ENCODE measurements around a stretch of chrX.

GRCh38 chrX:68094704-68095302, 338.5 kb downstream of the OPHN1 start:
- PRO-cap = no peak

DNA sequence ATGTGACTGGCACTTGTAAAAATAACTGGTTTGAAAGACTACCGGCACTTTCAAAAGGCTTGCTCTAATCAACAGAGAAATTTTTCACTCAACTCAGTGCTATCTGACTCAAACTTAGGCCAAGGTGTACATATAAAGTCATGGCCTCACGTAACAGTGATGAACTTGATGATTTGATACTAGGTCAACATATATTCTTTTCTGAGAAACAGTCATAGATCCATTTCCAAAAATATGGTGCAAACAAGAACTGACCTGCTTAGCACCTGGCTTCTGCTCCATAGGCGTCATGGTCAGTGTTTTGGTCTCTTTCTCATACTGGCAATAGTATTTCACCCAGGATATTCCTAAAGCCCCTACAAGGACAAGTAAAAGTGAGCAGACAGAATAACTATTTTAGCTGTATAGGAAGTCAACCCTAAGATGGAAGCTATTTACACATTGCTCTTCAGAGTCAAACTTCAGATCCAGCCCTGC, 226.9 kb downstream of the OPHN1 start:
- PRO-cap = no peak

GRCh38 chrX:68298909-68299294, 134.4 kb downstream of the OPHN1 start:
- PRO-cap = no peak

- PRO-cap = no peak
Measured at GRCh38 chrX:68488553-68488871, 10.3 kb upstream of the YIPF6 start.

GRCh38 chrX:68841277-68842190, 12.7 kb downstream of the EFNB1 start:
- PRO-cap = no peak

DNA sequence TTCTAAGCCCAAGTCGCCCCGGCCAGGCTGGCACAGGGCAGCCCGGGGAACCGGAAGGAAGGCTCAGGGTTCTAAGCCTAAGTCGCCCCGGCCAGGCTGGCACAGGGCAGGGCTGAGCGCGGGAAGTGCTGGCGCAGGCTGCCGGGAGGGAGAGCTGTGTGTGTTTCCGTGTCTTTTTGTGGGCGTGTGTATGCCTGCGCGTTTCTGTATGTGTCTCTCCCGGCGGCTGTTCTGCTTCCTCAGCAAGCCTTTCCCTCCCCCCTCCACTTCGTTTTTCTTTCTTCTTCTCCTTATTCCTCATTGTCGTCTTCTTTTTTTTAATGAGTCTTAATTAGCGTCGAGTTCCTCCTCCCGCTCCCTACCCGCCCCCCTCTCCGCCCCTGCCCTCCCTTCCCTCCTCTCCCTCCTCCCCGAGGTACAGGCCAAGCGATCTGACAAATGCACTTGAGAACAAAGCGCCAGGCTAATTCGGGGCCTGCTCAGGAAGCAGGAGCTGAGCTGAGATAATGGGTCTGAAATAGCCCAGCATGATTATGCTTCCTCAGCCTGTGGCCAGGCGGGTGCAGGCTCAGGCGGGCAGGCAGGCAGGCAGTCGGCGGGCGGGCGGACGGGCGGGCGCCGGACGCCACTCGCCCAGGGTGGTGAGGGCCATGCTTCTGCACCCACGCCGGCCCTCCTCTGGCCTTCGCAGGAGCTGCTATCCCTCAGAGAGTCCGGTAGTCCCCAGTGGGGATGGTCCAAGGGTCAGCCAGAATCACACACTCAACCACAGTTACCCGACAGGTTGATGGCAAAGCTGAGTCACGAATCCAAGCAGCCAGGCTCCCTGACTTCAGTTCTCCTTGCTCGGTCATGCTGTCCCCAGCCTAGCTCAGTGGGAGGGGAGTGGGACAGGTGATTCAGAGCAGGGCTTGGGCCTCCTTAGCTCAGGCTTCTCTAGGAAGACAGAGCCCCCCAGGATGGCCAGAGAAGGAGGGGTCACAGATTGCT, 66.1 kb downstream of the EFNB1 start:
- PRO-cap = no peak

DNA sequence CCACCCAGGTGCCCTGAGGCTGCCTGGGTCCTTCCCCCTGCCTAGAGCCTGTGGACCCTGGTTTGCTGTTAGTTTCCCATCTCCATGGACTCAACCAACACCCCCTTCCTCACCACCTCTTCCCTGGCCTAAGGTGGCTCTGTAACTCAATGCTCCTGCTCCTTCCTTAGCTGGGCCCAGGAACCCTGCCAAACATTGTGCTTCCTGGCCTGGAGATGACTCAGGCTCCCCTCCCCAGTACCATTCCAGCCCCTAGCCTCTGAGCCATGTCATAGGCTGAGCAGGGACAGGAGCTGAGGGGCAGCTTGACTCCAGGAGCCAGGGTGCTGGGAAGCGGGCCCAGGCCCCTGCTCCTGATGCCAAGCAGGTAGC, 100.7 kb downstream of the EFNB1 start:
- PRO-cap = no peak

DNA sequence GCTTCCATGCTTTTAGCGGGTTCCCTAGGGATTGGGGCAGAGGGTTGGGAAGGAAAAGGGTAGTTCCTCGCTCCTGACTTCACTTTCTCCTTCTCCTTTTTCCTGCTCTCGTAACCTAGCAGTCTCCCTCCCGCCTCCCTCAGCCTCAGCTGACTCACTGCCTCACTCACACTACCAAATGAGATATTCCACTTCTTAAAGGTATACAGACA, 3.1 kb downstream of the NALF2 start:
- PRO-cap = no peak

DNA sequence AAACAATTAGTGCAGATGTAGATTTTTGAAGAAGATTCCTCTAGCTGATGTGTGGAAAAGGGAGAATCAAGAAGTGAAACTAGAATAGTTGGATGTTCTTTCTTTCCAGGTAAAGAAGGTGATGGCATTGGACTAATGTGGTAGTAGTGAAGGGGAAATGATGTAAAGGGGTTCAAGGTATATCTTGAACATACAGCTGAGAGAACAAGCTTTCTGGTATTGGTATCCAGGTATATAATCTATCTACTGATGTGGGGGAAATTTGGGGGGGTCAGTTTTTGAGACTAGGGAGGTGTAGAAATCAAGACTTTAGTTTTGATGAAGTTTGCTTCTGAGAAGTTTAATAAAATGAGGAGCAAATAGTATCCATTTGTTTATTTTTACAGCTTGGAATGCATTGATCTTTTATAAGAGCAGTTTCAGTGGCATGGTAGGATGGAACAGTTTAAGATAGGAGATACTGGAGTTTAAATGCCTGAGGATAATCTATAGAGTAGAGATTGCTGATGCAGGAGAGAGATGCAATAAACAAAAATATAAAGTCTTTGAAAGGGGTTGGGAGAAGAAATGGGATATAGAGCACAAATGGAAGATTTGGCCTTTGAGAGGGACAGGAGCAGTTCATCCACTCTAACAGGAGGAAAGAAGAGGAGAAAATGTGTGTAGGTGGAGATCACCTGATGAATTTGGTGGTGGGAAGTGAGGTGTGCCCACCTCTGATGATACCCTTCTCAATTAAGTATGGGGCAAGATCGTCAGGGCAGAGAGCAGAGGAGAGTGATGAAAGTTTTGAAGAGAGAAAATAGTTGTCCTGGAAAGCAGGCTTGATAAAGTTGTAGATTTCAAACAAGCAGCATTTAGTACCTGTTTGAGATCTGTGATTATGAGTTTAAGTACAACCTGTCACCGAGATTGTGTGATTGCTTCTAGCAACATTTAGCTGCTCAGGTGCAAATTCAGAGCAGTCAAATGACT, 35.6 kb downstream of the EDA start:
- PRO-cap = no peak

DNA sequence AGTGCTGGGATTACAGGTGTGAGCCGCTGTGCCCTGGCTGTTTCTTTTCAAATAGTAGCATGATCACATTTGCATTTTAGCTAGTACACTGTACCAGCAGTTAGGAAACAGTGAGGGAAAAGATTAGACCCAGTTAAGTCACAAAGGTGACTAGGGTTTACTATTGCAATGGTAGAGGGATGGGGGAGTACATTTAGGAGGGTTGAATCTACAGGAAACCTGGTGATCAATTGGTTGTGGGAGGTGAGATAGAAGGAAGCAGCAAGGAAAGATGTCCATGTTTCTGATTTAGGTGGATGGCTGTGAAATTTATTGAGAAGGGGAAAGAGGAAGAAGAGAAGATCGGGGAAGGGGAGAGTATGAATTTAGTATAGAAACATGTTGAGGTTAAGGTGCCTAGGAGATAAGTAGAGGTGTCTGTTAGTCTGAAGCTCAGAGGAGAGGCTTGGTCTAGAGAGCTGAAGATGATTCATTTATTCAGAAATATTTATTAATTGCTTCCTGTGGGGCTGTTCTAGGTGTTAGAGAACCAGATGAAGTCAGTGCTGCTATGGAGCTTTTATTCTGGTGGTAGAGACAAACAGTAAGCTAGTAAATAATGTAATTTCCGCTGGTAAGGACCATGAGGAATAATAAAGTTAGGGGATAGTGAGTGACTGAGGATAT, 3.9 kb downstream of the IGBP1 start:
- PRO-cap = no peak

- PRO-cap = no peak
Measured at GRCh38 chrX:70502262-70502816, 57.7 kb downstream of the DLG3 start.

DNA sequence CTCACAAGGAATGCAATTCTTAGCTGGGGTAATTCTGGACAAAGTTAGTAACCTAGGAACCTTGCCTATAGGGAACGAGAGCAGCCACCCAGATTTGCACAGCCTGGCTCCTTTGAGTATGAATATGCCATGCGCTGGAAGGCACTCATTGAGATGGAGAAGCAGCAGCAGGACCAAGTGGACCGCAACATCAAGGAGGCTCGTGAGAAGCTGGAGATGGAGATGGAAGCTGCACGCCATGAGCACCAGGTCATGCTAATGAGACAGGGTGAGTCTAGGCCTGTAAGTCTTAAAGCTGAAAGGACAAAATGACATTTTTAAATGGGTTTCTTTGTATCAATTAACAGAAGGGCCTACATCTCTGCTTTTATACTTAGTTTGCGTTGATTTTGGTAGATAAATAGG, 4.8 kb upstream of the ITGB1BP2 start:
- PRO-cap = no peak

GRCh38 chrX:71432249-71432546, 66.0 kb downstream of the TAF1 start:
- PRO-cap = no peak

- PRO-cap = no peak
Measured at GRCh38 chrX:71545330-71546063, 12.6 kb downstream of the OGT start.

- PRO-cap = no peak
Measured at GRCh38 chrX:71546227-71546453, 13.2 kb downstream of the OGT start.

DNA sequence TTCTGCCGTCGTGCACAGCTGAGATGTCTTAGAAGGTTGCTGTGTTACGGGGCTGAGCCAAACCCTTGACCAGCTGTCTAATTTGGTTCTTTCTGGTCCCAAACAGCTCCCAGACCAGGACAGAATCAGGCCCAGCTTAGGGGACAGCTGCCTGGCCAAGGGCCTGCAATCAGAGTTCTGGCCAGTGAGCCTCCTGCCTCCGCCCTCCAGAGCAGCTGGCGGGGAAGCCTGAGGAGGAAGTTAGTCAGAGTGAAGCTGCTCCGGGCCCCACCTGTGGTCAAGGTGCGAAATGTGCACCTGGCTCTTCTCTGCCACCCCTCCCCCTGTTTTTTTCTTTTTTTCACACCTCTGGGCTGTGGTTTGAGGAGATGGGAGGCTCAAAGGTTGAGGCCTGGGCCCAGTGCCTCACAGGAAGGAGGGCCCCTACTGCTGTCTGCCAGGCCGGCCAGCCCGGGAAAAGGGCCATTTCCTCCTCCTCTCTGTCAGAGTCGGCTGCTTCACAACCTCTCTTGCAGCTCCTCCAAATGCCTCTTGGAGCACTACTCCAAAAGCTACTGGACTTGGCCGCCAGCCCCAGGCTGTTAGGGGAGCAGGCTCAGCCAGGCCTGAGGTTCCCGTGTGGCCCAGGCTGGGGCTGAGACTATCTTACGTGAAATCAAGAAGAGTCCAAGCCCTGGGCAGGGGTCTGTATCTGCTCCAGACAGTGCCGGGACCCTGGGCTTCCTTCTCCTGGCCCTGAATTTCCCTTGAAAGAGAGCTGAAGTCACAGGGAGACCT, 4.3 kb upstream of the CXCR3 start:
- PRO-cap = no peak

- PRO-cap = no peak
Measured at GRCh38 chrX:71996739-71997188, 86.1 kb downstream of the NHSL2 start.

DNA sequence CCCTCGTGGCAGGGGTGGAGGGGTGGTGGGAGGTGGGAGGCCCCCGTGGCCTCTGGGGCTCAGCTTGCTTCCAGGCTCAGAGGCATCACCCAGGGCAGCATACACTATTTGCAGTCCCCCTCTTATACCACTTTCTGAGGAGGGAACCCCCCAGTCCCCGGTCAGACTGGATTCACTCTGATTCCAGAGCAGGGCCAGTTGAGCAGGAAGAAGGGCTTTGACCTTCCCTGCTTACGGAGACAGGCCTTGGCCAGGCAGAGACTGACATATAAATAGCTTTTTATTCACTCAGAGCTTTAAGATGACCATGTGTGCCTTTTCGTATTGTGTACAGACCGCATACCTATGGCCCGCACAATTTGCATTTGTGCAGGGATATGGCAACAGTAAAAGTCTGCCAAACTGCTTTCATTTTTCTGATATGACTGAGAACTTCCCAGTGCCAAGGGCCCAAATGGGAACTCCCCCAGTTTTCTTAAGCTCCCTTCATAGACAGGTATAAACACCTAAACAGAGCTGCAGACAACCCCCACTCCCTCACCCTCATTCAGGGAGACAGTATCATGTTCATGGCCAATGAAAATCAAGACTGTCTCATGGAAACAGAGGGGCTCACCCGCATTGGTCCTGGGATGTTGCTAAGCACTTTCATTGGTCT, 135.0 kb downstream of the NHSL2 start:
- PRO-cap = no peak

GRCh38 chrX:72349484-72350102, 43.9 kb upstream of the CITED1 start:
- PRO-cap = no peak

DNA sequence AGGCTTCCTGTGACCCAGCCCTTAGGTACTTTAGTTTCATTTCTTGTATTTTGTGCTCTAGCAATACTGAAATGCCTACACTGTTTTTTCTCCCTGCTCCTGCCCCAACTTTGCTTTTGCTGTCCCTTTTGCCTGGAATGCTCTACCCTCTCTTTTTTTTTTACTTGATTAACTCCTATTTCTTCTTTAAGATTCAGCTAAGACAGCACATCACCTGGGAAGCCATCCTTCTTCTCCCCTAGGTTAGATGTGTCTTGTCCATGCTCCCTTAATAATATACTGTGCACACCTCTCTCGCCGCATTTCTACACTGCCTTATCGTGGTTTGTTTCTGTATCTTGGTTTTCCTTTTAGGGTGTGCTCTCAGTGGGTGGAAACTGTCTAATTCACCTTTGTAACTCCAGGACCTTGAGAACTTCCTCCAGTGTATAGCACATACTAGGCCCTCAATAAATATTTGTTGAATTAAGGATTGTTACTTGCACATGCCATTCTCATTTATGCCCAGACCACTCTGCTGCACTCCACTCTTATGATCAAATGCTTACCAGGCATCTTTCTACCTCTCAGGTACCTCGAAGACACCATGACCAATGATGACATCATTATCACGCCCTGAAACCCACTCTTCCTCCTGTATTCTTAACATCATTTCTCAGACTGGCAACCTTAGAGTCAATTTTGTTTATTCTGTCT, 46.4 kb downstream of the HDAC8 start:
- PRO-cap = no peak

Data from osteocyte (in vitro differentiated cells).